Left cardiac atrium (tissue), 1 donor: ENCODE measurements around a stretch of chr15.

DNA sequence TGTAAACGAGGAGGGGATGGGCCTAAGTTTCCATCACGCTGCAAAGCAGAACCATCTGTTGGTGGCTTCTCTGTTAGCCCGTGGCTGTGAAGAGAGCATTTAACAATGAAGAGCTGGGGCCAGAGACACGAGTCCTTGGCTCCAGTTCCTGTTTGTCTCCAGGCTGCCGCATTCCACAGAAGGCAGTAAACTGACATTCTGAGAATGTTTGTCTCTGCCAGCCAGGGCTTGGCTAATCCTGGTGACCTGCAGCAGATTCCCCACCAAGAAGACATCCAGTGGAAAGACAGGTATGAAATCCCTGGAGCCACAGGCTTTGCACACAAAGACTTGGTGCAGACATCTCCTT is 130.8 kb downstream of the ASB7 start:
- PRO-cap = no peak

- PRO-cap = no peak
These were observed 3.2 kb downstream of the LRRK1 start for GRCh38 chr15:100921942-100923074.

DNA sequence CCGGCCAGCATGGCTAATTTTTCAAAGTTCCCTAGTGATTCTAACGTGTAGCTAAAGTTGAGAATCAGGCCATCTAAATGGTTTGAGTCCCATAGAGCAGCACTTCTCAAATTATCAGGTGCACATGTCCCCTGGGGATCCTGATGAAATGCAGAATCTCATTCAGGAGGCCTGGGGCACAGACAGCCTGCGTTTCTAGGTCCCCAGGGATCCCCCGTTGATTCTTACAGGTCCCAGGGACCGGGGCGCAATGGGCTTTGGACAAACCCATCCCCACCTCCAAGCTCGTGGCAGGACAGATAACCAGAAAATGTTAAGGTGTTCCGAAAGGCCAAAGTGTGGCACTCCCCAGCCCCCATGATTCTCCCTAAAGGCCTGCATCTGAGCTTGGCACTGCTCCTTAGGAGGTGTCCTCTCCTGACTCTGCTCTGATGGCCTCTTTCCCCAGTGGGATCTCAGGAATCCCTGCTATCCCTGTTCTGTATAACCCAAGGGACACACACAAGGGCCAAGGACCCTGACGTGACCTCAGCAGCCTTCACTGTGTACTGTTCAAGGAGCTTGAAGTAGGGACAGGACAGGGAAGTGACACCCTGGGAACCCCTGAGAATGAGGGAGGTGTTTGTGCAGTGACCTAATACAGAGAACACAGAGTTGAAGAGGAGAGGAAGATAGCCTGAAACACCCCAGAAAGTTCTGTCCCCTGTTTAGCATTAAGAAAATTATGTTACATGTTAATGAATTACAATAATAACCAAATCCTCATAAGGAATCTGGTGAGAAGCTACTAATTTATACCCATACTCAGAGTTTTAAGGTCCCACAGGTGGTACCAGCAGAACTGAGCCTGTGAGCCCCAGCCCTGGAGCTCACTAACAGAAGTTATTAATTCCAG is 8.1 kb downstream of the LRRK1 start:
- PRO-cap = no peak

DNA sequence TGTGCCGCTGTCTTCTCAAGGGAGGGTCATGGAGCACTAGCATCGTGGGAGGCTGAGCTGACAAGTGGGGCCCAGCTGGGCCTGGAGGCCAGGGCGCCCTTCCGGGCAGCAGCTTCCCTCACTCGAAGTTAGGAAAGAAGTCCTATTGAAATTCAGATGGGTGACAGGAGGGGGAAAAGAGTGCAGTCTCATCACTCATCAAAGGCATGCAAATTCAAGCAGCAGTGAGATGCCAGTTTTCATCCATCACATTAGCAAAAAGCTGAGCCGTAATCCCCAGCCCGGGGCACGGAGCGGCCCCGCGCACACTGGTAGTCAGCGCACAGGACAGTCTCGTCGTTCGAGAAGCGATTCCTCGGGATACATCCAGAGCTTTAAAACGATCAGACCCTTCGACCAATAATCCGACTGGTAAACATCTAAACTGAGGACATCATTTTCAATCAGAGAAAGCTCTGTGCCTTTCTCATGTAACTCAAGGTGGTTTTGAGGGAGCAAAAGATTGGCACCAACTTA is 128.3 kb downstream of the LRRK1 start:
- PRO-cap = no peak

DNA sequence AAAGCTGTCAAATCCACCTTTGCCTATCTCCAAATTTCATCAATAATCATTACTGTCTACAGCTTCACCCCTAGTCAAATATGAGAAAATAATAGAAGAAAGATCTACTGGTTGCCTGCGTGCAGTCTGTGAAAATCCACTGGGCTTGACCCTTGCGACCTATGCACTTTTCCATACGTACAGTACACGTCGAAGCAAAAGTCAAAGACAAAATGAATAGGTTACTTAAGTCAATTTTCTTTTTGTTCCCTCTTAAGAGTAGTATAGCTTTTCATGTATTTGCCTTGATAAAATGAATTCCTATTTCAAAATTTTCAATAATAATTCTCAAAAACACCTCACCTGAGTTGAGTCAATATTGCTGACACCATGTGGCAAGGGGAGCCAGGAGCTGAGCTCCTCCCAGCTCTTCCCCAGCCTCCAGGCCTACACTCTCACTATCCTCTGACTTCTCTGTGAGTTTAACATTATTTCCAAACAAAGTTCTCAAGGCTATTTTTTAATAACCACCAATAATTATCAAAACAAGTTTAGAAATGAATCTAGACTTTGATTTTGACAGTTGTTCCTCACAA is 20.2 kb downstream of the CHSY1 start:
- PRO-cap = no peak

DNA sequence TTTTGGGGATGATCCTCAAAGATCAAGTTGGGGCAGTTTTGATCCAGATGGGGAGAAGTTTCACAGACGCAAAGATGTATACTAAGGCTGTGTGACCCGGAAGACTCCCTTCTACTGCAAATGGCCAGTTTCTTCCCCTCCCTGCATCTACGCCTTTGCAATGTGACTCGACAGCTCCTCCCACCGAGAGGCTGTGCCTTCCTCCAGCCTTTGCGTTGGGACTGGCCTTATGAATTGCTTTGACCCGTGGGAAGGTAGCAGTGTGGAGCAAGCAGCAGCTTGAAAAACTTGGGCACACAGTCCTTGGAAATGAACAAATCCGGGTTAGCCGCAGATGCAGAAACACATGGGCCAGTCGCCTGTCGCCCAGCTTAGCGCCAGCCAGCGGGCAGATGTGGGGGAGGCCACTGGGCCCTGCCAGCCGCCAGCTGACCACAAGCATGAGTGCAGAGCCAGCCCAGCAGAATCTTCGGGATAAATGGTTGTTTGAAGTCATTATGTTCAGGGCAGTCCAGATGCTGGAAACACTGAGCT is 10.0 kb downstream of the SELENOS start:
- PRO-cap = unidirectional peak, minus-strand start at position 113 of the sequence

DNA sequence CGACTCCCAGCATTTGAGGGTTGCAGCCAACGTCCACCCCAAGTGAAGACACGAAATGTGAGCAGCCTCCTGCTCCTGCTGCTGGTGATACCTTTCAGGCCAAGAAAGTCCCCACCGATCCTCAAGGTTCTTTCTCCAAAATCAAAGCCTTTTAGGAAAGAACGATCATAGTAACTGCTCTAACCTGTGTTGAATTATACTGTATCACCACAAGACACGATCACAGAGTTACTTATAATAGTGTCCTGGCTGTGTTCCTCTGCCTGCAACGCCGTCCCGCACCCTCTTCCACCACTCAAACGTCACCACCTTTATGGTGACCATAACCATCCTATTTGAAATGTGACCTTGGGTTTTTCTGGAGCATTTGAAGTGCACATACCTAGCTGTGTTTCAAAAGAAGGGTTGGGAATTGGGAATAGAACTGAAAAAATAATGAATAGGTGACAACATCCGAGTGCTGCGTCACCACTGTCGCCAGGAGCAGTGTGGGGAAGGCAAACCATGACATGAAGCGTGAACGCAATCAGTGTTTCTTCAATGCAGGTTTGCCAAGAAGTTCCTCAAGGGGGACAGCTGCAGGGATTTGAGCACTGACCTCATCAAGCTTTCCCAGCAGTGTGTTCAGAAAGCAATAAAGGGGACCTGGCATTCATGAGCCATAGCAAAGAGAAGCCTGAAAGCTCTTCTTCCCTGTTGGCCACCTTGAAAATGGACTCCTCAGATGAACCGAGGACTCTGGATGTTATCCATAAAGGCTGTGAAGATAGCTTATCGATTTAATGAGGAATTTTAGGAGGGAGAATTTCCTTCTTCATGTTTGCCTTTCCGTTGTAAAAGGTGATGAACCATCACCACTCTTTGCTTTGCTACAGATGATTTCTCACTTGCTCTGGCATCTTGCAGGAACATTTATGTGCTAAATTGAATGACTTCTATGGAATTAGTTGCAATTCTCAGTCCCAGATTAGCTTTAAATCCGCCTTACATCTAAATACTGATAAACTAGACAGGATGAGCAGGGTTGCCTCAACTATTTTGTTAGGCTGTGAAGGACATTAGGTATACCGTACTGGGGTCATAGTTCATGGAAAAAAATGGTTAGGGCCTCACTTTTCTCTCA is 914 bp upstream of the SELENOS start:
- PRO-cap = no peak

DNA sequence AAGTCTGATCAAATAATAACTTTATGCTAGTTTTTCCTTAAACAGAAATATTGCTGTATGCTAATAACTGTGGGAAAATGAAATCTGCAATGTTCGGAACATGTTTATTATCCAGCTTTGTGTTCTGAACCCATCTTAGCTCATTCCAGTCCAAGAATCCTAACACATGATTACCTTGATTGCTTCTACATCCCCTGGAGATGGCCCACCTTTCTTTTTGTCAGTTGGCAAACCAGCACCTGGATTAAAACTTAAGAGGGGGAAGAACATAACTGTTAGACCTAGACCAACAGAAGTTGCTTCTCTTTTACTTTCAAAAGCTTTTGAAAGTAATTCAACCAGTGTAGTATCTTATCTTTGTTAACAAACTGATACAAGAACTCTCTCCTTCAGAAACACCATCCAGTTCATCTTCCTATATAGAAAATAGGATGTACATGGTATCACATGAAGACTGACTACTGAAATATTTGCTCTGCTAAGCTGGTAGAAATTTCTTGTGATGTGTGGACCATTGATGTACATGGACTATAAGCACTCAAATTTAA is 8.3 kb upstream of the SELENOS start:
- PRO-cap = no peak

DNA sequence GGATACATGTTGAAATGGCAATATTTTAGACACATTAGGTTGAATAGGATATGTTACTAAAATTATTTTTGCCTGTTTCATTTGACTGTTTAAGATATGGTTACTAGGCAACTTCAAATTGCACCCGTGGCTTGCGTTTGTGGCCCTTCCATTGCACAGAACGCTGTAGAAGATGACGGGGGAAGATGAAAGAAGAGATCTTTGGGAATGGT is 18.7 kb upstream of the SNRPA1 start:
- PRO-cap = no peak

GRCh38 chr15:101322561-101323031 is 27.5 kb upstream of the SNRPA1 start:
- PRO-cap = no peak

GRCh38 chr15:101329948-101330234 is 34.8 kb upstream of the SNRPA1 start:
- PRO-cap = no peak

- PRO-cap = no peak
These were observed 39.3 kb upstream of the SNRPA1 start for GRCh38 chr15:101334341-101334787.

DNA sequence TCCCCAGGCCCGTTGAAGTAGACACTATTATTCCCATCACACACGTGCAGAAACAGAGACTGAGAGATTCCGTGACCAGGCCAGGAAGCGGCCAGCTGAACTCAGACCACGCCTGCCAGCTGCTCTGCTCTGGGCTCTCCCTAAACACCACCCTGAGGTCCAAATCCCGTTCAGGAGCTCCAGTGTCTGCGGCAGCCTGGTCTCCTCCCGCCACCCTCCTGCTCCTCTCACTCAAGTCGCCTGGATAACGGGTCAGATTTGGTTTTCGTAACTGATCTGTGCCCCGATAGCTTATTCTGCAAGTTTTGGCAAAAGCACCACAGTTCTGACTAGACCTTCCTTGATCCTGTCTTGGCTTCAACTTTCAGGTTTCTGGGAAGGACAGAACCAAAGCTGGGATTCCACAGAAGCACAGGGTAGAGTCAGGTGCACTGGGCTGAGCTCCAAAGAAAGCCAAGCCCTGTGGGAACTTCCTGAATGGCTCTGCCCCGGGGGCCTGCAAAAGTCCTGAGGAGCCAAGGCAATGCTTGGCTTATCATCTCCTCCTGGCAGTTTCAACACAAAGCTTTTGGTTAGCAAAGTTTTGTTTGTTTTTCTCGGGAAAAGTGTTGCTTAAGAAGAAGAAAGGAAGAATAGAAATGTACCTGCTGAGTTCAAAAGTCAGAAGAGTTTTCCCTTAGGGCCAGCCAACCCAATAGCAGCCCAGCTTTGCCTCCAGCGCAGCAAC is 53.8 kb upstream of the SNRPA1 start:
- PRO-cap = no peak

DNA sequence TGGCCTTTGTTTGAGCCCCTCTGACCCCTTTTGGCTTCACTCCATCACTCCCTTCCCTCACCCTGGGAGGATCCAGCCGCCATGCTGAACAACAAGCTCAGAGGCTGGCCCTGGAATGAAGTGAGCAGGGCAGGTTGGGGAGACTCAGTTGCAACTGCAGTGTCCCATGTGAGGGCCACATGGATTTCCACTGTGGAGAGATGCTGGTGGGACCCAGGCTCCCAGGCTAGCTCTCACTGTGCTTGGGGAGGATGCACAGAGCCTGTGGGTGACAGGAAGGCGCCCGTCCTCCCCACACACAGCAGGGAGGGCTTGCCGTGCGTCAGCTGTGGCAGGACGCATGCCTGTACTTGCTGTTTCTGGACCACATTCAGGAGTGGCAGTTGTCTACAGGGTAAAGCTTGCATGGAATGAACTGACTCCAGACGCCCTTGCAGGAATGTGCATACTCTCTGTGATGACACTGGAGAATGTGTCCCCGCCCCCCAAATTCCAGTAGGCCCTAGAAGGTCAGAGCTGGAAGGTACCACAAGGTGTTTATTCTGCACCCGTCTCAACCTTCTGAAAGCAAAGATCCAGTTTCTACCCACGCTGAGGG is 63.8 kb upstream of the SNRPA1 start:
- PRO-cap = no peak

- PRO-cap = no peak
These were observed 36.8 kb downstream of the PCSK6 start for GRCh38 chr15:101452601-101453178.

GRCh38 chr15:101453750-101454092 is 35.8 kb downstream of the PCSK6 start:
- PRO-cap = no peak

DNA sequence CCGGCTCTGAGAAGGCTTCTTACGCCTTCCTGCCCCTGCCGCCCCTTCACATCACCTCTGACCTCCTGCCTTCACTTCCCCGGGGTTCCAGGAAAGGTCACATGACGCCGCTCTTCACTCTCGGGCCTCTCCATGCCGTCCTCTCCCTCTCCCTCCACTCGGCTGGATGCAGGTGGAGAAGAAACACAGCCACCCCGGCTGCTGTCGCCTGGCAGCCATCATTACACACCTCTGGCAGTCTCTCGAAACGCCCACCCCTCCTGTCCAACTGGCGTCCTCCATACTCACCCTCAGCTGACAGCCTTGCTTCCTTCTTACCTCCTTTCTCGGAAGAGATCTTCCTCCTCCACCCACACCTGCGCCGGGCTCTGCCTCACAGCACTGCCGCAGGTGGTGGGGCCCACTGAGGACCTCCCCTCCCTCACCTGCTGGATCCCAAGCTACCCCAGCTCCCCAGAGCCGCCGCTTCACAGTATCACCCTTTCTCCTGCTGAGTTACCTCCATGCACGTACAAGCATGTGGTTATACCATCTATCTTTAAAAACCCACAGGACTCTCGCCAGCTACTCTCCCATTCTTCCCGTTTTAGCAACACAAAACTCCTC is 7.1 kb upstream of the PCSK6 start:
- PRO-cap = no peak

- PRO-cap = no peak
These were observed 38.7 kb upstream of the PCSK6 start for GRCh38 chr15:101527912-101528881.

DNA sequence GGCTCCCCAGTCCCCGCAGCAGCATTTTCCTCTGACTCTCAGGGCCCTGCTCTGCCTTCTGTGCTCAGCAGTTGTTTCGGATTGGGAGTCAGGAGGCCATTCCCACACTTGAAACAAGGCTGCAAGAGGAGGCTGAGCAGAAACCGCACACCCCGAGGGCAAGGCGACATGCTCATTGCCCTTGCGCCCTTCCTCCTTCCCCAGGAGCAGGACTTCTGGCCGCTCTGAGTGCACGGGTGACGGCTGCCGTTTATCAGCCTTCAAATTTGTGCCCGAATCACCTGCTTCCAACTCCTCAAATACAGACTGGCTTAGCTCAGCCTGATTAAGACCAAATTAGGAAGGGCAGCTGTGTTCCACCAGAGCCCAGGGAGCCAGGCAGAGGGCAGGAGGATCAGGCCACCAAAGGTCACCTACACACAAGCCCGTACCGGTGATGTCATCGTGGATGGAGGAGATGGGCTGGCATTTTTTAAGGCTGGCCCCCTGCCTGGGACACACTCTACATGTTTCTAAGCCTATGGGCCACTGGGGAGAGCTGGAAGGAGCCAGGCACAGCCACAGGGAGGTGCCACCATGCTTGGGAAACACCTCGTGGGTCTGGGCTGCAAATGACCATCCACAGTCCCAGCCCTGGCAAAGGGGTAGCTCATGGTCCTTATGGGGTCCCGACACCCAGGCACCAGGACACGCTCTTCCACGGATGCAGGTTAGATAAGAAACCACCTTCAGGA is 38.0 kb downstream of the TM2D3 start:
- PRO-cap = no peak

DNA sequence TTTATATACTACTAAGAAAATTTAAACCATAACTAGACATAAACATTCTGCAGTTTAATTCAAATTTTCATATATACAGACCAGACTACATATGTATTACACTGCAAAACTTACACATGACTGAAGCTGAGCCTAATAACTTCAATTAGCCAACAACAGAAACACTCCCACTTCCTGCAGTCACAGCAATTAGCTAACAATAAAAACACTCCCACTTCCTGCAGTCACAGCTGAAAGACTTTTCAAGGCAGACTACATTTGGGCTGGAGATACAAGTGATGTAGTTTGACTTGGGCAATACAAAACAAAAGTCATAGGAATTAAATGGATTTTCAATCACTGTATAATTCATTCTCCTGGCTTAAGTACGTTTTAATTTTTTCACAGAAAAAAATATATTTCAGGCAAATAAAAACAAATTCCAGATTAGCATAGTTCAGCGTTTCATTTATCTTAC is 10.3 kb downstream of the TM2D3 start:
- PRO-cap = no peak